LUHMES (cell line): ENCODE measurements around the gene ARGLU1.

DNA sequence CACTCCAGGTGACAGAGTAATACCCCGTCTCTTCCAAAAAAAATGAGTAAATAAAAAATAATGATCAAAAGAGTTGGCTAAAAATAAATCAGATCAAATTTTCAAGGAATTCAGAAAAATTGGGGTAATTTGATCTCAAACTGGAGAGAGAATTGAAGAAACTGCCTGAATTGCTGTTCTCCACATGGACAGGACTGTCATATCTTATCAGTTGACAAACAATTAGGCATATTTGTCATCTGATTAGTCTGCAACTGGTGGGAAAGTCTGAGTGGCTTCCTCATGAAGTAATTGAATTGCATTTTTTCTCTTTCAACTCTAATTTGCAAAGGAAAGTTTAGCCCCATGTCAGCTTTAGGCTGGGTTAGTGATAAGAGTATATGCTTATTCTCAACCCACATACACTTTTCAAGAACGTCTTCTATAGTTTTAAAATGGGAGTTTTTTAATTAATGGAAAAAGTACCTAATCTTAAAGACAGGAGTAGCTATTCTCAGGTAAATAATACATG is 161.2 kb downstream of the FGF14 start:
- PRO-cap: no peak

DNA sequence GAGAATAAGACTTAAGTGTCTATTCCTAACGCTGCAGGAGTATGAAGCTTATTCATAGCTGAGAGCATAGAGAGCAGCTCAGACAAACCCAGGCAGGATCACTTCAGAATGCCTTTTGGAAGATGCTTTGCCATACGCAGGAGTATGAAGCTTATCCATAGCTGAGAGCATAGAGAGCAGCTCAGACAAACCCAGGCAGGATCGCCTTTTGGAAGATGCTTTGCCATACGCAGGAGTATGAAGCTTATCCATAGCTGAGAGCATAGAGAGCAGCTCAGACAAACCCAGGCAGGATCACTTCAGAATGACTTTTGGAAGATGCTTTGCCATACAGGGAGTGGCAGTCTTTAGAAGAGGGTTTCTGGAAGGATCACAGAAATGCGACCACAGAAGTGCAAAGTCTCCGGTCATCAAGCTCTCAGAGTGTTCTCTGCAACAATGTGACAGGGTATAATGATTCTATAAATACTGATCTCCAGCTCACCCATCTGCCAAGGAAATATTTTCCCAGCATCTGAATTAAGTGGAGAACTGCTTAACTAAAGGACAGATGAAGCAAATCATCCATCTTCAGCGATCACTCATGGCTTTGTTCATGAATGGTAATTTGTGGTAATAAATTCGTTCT is 94.7 kb upstream of the FGF14 start:
- PRO-cap: no peak

DNA sequence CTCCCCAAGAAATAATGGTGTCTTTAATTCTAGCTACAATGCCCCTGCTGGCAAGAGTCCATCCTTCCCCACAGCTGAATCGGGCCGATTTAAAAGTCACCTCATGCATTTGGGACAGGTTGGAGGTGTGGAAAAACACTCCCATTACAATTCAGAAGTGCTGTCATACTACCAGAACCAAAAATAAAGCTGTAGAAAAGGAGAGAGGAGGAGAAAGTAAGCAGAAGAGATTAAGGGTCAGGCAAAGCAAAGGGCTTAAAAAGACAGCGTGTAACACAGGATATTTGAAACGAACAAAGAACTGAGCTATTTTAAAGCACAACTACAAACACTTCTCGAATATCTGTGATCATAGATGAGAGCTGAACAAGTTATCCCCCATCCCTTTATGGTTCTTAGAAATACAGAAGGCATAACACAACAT is 285.4 kb upstream of the TPP2 start:
- PRO-cap: no peak

DNA sequence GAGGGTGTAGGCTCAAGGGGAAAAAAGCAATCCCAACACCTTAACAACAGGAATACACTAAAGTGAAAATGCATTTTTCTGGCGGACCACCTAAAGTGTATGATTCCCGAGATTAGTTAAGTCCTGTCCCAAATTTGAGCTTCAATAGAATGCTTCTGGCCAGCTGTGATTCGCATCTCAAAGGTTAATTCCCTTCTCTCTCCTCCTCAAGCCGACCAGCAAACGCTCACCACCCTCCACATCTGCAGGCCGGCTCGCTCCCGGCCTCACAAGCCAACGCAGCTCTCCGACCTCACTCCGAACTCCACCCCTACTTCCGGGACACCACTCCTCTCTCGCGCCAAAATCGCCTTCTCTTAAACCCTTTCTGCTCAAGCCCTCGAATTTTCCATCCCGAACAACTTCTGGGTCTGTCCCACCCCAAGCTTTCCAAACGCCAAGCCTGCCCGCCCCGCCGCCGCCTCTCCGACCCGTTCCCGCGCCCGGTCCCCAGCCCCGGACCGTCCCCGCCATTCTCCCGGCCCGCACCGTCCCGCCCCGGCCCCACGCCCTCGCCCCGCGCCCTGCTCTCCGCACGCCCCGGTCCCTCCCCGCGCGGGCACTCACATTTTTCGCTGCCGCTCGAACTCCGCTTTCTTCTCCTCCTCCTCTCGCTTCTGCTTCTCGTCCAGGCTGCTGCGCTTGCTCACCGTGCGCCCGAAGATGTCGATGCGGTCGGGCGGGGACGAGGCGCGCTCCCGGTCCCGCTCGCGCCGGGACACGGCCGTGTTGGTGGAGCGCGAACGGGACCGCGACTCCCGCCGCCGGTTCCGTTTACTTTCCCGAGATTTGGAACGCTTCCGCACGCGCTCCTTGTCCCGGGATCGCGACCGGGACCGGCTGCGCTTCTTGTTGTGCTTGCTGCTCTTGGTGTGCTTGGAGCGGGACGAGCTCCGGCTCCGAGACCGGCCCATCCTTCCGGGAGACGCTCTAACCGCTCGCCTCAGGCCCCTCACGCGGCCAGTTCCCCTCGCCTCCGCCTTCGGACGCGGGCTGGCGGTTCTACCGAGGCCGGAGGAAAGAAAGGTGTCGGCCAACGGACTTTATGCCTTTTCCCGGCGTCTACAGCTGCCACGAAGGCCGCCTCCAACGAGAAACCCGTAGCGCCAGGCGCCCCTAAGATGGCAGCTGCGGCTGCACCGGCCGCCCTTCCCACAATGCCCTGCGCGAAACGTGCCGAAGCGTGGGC is at the start of gene ARGLU1:
Gene ARGLU1, minus strand, starts transcription at position 1,171 of the 1,228 bp plus-strand sequence.
- PRO-cap: bidirectional peak, plus-strand start at position 234 of the sequence, minus-strand start at position 245 of the sequence; bidirectional peak, plus-strand start outside the sequence, minus-strand start at position 1,172 of the sequence

GRCh38 chr13:106568413-106568625 is 382 bp upstream of the ARGLU1 start:
- PRO-cap: no peak

- PRO-cap: no peak
Observed at GRCh38 chr13:106709465-106709904, 141.5 kb upstream of the ARGLU1 start.

- PRO-cap: no peak
Observed at GRCh38 chr13:108496023-108496673, 133.3 kb upstream of the MYO16 start.

- PRO-cap: no peak
Observed at GRCh38 chr13:109592677-109593269, 193.6 kb downstream of the IRS2 start.

DNA sequence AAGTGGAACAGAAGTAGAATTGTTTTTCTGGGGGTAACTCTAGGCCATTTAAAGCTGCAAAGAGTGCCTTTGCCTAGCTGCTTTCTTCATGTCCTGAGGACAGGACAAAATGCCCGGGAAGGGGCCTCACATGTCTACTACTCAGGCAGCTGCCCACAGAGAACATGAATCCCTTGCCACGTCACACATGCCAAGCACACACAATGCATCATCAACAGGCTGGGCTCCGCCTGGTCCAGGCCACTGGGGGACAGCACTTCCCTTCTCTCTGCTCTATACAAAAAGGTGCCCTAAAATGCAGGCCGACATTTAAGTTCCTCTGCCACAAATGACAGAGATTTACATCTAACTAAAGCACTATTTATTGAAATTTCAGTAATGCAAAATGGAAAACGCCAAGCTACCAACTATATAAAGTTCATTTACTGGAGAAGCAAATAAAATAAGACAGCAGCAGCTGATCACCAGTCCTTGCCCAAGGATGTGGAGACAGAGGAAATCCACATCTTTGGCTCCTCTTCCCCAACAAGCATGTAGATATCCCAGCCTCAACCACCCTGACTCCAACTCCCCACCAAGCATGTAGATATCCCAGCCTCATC is 21.4 kb downstream of the IRS2 start:
- PRO-cap: no peak

DNA sequence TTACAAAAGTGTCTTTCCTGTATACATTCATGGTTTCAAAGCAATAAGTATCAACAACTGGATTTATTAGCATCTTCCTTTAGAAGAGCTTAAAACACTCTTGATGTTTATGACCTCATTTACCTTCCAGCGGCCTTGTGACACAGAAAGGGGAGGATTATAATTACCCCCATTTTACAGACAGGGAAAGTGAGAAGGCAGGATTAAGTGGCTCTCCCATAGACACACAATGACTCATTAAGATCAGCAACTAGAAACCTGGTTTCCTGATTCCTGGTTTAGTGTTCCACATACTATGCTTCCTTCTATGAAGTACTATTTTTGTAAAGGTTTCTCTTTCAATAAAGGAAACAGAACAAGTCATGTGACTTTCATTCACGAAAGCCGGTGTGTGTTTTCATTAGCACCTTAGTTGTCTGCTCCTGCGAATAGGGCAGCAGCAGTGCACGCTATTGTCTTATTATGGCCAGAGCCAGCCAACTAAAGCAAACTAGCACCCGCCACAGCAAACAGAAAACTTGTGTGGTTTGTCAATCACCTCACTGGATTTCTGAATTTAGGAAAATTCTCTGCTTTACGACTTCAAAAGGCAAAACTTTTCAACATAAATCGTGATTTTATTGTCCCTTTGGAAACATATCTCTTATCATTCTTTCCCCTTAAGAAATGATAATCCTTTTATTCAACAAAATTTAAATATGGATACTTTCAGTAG is 8.2 kb downstream of the IRS2 start:
- PRO-cap: no peak

DNA sequence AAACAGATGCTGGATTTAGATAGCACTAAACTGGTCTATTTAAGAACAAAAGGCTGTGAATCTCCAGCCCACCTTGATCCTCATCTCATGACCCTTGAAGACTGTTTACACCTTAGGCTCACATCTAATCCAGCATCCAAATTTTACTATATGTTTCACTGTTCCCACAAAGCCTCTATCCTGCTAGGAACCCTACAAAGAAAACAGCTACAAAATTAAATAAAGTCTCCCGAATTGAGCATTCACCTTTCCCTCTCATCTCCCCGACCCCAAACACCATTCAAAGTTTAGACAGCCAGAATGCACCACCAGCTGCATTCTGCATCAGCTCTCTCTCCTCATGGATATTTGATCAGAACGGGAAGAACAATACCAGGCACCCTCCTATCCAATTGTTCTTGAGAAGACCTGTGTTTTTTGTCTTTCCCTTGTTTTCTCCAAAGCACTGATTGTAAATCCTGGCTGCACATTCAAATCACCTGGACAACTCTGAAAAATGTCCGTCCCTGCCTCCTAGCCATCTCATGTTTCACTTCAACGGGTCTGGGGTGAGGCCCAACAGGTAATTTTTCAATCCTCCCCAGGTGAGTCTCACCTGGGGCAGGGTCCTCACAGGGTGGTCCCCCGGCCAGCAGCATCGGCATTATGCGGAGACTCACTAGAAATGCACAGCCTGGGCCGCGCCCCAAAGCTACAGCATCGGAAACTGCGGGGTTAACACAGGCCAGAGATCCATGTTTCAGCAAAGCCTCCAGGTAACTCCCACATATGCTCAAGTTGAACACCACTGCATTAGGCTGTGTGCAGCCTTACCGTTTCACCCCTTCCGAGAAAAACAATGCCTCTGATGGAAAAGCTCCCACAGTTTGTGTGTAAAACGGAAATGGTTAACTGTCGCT is 5.5 kb downstream of the IRS2 start:
- PRO-cap: no peak

GRCh38 chr13:109782120-109782713 is 4.2 kb downstream of the IRS2 start:
- PRO-cap: no peak

DNA sequence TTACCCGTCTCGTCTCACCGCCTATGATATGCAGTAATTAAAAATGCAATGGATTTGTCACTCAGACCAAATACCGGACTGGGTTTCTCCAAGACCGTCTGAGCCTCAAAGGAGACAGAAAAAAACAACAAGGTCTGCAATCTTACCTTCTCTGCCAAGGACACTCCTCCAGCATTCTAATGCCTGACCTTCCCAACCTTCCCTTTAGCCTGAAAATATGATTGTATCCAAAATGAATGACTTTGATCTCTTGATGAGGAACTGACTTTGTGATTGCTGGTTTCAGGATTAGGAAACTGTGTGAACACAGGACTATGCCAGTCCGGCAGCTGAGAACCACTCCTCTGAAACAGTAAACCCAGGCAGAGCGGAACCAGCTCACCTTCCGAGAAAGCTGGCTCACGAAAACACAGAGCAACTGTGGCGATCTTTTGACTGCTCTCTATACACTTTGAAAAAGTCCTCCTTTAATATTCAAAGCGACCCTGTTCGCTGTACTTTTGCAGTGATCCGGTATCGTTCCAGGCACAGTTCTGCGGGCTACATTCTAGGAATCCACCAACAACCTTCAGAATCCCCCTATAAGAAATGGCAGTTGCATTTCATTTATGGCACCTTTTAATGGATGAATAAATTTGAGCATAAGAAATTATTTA is 258.8 kb upstream of the IRS2 start:
- PRO-cap: no peak

DNA sequence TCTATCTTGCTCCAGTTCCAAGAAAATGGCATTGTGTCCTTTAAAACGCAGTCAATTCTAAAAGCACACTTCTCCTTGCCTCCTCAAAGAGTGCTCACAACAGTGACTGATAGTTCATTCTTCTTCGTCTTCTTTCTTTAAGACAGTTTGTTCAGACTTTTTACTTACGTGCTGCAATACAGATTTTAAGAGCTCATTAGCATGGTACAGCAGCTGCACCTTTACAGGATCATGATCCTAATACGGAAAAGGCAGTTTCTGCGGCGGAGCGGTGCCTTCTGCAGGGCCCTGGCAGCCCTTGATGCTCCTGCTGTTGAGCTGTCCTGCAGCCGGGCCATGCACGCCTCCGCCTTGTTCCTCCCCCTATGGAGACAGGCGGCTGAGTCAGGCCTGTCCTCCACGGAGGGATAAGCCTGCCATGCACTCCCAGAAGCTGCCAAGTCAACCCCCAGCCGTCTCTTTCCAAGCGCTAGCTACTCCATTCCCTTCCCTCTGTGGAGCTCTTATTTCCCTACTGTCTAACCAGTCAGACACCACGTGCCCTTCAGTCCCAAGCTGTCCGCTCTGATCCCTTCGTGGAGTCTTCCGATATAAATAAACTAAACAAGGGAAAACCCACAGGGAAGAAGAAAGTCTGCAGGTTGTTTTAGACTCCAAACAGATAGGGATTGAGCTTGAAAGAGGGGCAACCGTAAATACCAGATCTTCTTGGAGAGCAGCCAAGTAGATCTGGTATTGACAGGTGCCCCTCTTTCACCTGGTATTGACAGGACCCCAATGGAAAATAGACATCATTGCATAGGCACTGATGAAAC is 197.1 kb downstream of the COL4A1 start:
- PRO-cap: no peak

DNA sequence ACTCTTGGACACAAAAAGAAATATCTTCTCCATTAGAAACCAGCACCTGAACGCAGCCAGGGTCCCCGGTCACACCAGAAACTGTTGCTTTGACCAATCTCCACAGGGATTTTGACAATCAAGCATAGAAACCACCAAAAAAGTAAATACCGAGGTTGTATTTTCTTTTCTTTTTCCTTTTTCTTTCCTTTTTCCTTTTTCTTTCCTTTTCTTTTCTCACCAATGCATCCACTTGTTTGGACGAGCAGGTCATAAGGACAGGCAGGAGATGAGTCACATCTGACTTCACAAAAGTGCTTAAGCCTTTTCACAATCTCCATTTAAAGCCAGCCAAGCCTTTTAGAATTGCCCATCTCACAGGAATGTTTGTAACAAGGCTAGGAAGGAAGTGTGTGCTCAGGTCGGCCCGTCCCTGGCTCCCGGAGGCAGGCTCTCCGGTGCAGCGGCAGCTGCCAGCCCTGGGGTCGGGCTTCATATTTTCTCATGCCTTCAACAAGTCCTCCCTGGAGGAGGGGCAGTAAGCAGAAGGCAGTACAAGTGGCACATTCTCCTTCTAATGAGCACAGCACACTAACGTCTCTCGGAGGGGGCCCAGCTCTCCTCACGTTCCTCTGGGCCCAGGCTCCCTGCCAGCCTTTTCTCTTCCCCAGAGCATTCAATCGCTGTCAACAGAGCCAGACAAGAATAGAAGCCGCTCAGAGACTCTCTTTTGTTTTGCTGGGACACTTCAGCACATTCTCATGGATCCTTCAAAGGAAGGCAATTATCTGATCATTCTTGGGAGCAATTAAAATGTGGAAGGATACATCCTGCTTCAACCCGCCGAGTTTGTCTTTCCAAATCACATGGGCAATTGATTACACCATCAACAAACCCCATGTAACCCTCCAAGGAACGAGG is 180.5 kb downstream of the COL4A1 start:
- PRO-cap: no peak

DNA sequence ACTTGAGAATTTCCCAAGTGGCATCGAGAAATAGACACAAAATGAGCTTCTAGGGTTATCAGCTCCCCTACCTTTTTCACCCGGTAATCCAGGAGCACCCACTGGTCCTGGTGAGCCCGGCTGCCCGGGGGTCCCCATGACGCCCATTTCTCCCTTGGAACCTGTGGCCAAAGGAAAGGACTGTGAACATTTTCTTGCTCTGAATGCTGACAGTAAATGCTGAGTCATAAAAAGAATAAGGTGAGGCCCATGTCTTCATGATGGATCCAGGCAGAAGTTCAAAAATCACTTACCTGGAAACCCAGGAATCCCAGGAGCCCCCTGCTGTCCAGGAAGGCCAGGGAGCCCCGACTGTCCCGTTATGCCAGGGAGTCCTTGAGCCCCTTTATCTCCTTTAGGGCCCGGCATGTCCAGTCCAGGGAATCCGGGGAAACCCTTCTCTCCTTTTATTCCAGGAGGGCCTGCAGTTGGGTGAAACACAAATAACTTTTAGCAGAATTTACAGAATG is 129.1 kb downstream of the COL4A1 start:
- PRO-cap: no peak

- PRO-cap: no peak
Observed at GRCh38 chr13:110213569-110213843, 93.5 kb downstream of the COL4A1 start.

GRCh38 chr13:110240200-110240639 is 66.7 kb downstream of the COL4A1 start:
- PRO-cap: no peak

- PRO-cap: no peak
Observed at GRCh38 chr13:110250133-110251198, 56.5 kb downstream of the COL4A1 start.

DNA sequence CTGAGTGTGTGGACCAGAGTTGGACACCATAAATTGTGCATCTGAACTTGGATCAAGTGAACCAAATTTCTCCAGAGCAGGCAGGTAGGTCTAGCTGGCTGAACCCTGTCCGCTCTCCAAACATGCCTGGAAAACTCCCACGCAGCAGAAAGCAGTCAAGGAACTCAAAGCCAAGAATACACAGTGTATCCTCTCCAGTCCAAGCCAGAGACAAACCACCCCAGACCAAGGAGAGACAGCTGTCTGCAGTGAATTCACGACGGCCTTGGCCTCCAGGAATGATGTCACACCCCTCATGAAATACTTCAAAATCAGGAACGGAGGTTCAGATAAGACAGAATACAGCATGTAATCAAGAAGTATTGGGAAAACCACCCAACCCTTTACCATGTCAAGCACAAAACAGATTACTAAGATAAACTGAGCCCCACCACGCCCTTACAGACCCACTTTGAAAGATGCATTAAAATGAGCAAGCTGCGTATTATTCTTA is 44.0 kb downstream of the COL4A1 start:
- PRO-cap: no peak